Right cardiac atrium (tissue), 1 donor: ENCODE data around the gene B3GALNT2.

- PRO-cap, result no peak
Measured at GRCh38 chr1:234696025-234696258, 86.0 kb upstream of the IRF2BP2 start.

- PRO-cap, result no peak
Measured at GRCh38 chr1:234712956-234713502, 103.1 kb upstream of the IRF2BP2 start.

DNA sequence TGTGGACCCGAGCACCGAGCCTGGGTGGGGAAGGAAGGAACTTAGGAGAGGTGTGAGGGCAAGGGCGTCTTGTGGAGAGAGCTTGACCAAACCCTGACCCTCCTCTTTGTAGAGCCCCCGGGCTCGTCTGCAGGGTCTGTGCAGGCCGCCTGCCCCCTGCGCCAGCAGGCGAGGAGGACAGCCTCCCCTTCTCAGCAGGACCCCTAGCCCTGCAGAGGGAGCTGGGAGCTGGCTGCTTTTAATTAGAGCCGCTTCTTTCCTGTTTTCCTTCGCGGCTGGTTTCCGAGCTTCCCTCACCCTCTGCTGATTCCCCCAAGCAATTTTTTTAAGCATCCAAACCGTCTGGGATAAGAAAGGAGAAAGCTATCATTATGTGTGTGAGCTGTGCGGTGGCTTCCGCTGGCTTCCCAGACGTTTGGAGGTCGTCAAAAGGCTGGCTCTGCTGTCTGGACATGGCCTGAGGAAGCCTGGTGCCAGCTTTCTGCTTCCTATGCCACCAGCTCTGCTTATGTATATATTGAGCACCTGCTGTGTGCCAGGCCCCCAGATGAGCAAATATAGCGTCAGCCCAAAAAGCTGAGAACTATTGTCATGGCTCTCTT is 160.2 kb upstream of the IRF2BP2 start:
- PRO-cap, result no peak

DNA sequence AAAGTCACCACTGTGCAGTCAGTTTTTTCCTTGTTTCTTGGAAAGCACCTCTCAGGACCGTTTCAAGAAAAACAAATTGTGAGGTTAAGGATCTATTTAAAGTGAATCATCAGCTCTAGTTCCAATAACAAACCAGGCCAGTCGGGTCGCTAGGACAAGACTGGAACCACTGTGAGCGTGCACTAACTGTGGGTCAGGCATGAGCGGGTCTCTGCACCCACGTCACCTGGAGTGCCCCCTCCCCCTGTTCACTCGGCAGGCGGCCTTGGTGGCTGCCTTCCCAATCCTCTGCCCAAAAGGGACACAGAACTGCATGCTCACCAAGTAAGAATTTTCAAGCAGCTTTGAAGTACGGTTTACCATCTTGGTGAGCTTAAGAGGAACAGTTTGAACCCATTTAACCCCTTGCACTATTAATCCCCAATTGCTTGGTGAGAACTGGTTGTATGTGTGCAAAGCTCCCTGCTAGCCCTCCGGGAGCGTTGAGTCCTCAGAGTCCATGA is 199.6 kb upstream of the IRF2BP2 start:
- PRO-cap, result unidirectional peak, plus-strand start at position 124 of the sequence

- PRO-cap, result no peak
Measured at GRCh38 chr1:234844312-234845017, 234.5 kb upstream of the IRF2BP2 start.

DNA sequence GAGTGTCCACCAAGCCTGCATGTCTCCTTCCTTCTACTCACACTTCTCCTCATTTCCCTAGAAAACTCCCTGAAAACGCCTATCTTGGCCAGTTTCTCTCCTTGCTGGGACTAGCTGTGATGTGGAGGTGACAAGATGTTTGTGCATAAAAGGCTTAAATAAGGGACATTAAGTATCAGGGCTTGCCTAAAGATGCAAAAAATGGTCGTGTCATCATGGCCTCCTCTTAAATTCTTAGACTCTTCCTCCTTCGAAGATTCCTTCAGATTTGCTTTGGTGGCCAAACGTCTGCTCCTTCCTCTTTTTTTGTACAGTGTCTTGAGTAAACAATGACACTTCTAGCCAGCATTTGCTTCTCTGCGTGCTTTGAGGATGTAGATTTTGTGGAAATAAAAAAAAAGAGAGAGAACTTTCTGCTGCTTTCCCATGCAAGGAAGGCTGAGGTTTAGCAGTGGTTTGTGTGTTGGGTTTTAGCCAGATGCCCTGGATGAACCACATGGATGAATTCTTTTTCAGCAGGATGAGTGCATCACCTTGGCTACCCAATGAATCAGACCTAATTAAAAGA is 239.2 kb upstream of the IRF2BP2 start:
- PRO-cap, result no peak

- PRO-cap, result no peak
Measured at GRCh38 chr1:234862058-234862281, 252.0 kb upstream of the IRF2BP2 start.

DNA sequence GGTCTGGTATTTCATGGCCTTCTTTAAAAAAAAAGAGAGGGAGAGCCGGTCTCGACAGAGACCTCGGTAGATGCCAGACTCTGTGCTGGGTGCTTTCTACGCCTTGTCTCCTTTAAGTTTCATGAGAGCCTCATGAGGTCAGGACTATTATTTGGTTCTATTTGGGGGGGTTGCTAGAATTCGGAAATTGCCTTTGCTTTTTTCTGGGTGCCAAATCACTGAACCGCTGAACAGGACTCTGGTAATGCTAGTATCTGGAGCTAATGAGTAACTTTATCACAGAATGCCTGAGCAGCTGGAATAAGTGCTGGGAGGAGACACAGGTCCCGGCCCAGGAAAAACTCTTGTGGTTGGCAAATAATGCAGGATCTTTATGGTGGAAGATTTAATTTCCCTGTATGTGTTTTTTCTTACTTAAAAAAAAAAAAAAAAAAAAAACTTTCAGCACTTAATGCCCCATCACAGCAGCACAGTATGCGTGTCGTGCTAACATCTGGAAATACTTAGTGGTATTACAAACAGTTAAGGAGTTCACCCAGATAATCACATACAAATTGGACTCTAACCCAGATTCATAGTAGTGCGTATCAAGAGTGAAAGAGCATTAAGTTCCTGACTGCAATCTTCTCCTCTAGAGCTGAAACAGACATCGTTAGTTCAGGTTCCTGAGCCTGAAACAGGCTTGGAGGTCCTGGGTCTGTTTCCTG is 220.7 kb downstream of the TOMM20 start:
- PRO-cap, result no peak

DNA sequence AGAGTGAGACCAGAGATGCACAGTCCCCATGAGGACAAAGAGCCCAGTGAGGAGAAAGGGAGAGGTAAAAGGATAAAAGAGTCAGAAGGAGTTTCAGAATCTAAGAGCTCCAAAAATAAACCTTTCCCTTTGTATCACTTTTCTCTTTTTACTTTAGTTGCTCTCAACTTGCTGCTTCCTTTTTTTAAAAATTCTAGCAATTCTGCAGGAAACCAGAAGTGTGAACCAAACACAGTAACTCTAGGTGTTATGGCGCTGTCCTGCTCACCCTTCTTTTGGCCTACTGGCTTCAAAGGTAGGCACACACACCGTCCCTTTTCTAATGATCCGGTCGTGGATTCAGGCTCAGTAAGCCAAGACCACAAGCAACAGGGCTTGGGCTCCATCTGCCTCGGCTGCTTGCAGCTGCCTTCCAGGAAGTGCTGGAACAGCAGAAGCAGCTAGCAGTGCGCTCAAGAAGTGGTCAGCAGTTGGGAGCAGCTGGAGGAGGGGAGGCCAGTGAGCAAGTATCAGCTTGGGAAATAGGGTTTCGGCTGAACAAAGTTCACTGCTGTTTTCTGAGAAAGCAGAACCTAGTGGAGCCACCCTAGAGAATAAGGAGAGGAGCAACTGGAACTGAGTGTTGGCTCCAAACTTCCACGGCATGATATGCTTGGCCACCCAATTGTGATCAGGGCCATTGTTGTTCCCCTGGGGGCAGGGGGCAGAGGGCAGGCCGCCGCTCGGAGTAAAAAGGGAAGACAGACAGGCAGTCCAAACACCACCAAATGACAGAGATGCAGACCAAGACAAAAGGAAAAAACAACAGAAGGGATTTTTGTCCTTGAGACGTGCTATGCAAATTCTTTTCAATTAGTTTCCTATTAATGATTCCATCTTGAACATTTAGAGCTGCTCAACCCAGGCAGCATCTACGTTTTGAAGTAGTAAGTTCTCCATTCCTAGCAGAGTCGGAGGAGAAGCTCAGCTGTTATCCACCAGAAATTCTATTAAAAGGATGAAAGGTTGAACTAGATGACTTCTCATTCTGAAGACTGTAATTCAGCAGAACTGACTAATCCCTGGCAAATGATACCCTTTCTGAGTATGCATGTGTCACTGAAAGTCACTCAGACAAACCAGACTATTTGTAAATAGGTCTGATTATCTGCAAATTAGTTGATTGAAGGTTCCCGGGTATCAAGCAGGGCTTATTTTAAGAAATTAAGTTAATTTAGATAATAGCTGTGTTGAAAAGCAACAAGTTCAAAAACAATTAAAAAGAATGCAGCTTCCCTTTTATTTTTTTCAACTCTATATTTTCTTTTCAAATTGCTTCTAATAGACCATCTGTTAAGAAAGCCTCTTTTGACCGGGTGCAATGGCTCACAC is 173.2 kb downstream of the TOMM20 start:
- PRO-cap, result no peak

GRCh38 chr1:234970379-234971494 is 157.9 kb downstream of the TOMM20 start:
- PRO-cap, result unidirectional peak, minus-strand start at chr1:234970857

DNA sequence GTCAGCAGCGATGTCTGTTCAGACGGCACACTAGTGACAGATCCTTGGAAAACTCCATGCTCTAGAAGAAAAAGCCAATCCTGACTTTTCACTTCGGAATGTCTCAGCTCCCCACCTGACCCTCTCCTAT is 148.5 kb downstream of the TOMM20 start:
- PRO-cap, result no peak

- PRO-cap, result unidirectional peak, plus-strand start at chr1:234987687
Measured at GRCh38 chr1:234987268-234987947, 141.2 kb downstream of the TOMM20 start.

DNA sequence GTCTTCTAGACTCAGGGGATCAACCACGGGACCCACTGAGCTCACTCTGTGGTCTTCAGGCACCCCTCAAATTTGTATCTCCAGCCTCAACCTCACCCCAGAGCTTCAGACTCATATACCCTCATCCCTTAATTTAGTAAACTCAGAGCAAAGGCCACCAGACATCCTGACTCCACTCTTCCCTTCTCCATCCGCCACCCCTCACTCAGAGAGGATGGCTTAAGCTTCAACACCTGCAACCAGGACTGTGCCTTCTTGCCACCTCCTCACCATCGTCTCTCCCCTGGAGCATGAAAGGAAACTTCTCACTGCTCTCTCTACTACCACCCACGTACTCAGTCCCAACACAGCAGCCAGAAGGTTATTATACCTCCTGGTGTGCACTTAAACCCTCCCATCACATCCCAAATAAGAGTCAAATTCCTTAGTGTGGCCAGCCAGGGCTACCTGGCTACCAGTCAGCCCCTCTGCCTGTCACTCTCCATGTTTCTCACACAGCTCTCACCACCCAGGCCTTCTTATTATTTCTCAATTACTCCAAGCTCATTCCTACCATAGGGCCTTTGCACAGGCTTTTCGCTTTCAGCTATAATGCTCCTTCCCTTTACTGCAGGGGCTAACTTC is 137.8 kb downstream of the TOMM20 start:
- PRO-cap, result no peak

DNA sequence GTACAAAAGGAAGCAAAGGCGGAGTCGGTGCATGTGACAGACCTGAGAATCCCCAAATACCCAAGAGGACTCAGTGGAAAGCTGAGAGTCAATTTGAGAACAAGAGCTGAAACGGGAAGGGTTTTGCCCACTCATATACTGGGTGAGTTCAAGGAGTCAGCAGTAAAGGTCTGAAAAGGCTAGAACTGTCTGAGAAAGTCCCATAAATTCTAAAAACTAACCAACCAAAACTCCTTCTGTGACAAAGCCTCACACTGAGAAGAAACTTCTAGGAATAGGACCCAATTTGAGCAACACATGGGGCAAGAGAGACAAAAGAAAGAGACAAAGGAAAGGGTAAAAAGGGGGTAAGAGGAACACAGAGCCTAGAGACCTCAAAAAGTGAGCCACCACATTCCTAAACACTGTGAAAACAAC is 112.8 kb downstream of the TOMM20 start:
- PRO-cap, result no peak

GRCh38 chr1:235022105-235023025 is 106.3 kb downstream of the TOMM20 start:
- PRO-cap, result no peak

DNA sequence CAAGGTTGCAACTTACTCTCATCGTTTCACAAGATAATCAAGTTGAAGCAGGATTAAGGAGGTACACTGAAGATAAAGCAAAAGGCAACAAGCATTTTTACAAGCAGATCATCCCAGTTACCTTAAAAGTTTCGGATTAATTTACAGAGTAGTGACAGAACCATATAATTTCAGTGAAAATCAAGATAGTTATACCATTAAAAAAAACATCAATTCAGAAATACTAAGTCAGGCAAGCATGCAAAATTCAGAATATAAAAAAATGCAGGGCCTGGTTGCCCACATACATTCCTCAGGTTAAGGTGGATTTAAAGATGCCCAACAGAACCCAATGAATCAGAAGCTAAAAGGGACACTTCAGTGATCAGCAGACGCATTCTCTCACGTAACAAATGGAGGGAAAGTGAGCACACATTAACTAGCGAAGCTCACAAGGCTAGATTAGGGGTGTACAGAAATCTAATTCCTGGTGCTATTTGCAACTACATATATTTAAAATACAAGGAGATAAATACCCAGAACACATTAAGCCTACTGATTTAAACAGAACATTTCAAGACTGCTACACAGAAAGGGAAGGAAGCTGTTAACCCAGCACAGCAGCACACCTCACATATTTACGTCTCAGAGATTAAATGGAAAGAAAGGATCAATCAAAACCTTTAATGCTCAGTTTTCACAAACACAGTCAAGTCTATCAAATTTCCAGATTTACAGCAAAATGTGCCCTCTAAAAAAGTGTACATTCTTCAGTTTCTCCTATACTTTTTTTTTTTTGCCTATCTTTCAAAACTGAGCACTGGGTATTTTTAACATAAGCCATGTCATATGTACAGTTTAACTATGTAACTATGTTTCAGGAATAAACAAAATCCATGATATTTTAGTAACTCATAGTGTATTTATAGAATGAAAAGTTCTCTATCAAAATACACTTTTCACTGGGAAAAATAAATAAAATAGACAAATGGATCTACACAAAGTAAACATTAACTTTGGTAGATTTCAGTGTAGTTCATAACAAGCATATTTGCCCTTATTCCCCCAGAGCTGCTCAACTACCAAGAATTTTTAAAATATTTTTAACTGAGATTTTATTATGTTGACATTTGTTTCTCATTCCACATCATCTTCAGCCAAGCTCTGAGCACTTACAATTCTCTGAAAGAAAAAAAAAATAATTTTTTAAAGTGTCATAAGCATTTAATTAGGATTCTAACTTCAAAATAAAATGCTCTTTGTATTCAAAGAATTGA is 17.3 kb downstream of the TOMM20 start:
- PRO-cap, result no peak

DNA sequence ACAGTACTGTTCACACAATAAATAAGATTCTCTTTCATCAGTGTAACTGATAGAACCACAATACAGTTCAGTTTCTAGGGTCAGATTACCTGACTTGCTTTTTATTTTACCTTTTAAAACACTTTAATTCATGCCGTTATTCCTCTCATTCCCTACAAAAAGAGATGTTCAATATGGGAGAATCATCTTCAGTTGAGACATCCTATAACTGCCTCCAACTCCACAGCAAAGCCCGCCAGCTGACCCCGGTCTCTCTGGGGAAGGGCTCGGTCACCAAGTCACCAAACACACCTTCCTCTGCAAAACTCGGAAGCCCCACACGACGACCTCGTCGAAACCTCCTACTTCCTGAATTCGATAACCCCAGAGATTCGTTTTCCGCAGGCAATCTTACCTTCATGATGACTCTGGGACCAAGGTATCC is 1.4 kb downstream of the ARID4B start:
- PRO-cap, result no peak

- PRO-cap, result bidirectional peak, plus-strand start at chr1:235503871, minus-strand start at chr1:235503853; bidirectional peak, plus-strand start at chr1:235504744, minus-strand start at chr1:235504425
Measured at GRCh38 chr1:235503727-235504521, at the start of gene B3GALNT2. Gene B3GALNT2, minus strand, starts transcription at chr1:235504452.

- PRO-cap, result no peak
Measured at GRCh38 chr1:235588889-235589329, 60.7 kb downstream of the GNG4 start.

DNA sequence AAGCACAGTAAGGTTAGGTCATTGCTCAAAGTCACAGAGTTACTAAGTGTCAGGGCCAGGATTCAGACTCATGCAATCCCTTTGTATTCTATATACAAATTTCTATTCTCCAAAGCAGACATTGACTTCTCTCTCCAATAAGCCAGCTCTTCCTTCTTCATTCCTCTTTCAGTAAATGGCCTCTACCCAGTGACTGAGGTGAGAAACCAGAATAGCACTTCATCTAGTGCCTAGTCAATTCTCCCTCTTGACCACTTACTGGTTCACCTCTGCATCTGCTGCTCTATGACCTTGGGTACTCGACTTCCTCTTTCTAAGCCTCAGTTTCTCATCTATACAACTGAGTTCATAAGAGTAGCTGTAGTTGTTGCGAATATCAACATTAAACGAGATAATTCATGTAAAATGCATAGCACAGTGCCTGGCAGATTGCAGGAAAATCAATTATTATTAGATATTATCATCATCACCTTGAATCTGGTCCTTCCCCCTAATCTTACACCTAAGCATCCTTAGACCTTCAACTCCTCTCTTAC is 12.4 kb downstream of the LYST start:
- PRO-cap, result no peak